Vein endothelial cell (primary cell): ENCODE results near the genes KIF2B, TRIM25 and AKAP1.

DNA sequence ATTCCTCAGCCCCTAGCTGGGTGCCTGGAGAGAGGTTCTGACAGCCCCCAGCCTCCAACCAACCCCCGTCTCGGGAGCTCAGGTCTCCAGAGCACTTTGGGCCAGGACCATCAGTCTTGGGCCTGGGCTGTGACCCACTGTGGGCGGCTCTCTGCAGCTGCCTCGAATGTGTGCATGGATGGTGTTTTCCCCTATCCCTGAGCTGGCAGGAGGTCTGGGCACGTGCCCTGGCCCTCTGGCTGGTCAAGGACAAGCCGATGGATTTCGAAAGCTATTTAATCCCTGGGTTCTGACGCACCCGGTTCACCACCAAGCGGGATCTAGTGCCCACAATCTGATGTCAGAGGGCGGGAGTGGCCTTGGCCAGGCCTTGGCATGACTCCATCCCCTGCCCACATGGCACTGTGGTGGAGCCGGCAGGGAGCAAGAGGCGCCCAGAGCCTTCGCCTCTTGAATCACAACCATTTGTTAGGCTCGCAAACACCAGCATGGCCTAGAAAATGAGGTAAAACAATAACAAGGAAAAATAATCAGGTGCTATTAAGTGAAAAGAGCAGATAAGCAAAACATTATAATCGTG, 69.2 kb upstream of the TOB1 start:
- CAGE, long polyA plus RNA: no peak

DNA sequence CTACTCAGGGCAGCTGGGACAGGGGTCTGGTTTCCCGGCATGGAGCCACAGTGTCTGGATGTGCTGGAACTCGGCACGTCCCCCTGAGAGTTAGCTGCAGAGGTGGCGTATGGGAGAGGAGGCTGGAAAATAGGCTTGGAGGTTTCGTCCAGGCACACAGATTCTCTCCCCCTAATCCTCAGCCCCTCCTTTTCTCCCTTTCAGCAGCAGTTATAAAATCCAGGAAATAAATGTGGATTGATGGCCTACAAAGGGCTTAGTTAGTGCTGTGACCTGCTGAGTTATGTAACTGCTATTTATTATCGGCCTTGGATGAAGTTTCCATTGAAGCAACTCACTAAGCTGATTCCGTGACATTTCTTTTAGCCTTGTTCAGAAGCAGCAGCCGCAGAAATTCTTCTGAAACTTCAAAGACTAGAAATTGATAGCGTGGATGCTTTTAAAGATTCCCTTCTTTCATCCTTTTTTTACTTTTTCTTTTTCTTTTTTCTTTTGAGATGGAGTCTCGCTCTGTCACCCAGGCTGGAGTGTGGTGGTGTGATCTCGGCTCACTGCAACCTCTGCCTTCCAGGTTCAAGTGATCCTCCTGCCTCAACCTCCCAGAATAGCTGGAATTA, 89.7 kb upstream of the TOB1 start:
- CAGE, long polyA plus RNA: no peak

GRCh38 chr17:51152553-51153188, 688 bp upstream of the NME1 start:
- CAGE, long polyA plus RNA: no peak

DNA sequence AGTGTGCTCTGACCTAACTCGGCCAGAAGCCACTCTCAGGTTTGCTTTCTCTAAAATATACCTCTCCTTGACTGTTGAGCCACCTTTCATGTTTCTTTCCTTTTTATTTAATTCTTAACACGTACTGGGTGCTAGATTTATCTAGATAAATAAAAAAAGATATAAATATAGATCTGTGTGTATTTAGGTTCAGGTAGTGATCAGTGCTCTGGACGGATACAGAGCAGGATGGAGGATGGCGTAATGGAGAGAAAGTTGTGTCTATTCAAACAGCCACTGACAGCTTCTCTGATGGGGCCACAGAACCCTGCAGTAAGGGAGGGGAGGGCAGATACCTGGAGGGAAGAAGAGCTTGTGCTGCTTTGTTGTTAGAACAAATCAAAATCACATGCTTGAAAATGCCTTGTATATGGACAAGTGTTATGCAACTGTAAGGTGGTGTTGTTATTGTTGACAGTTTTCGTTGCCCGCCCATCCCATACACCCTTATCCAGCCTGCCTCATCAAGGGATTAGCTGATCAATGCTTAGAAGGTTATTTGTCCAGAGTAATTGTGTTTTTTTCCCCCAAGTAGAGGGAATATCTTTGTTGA, 170.2 kb downstream of the UTP18 start:
- CAGE, long polyA plus RNA: no peak

DNA sequence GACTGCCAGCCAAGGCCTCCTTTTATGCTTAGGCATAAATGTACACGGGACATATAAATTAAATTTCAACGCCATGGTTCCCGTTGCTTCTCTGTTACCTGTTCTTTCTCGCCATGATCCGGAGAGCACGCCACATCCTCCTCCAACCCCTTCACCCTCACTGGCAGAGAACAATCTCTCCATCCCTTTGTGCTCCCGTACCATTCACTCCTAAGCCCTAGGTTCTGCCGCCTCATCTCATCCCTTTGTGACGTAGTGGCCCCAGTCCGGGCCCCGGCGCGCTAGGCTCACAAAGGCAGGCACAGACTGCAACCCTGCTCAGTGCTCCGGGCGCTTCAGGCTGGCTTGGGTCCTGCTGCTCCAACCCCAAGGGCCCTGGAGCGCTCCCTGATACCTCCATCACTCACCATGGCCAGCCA, at the start of gene KIF2B:
Gene KIF2B (plus strand): TSS at position 302 of the 419 bp plus-strand sequence.
- CAGE, long polyA plus RNA: no peak

GRCh38 chr17:54903344-54903797, 2.7 kb downstream of the TOM1L1 start:
- CAGE, long polyA plus RNA: no peak

- CAGE, long polyA plus RNA: no peak
Observed at GRCh38 chr17:55068701-55069188, 100.2 kb downstream of the STXBP4 start.

- CAGE, long polyA plus RNA: no peak
Observed at GRCh38 chr17:55420685-55421155, 915 bp downstream of the MMD start.

DNA sequence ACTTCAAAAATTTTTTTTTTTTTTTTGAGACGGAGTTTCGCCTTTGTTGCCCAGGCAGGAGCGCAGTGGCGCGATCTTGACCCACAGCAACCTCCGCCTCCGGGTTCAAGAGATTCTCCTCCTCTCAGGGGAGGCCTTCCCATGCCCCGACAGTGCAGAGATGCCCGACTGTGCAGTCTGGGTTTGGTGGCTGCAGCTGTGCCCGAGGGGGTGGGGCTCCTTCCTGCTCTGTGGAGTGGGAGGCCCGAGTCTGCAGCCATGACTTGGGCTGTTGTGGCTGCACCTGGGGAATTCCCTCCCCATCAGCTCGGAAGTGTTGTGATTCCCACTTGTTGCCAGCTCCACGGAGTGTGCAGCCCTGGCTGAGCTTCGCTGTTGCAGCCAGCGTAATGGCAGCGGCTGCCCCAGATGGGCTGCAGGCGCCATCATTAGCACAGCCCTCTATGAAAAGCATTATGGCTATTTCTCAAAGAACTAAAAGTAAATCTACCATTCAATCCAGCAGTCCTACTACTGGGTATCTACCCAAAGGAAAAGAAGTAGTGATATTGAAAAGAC, 145.0 kb downstream of the TMEM100 start:
- CAGE, long polyA plus RNA: no peak

- CAGE, long polyA plus RNA: no peak
Observed at GRCh38 chr17:56153655-56153873, 289 bp downstream of the ANKFN1 start.

GRCh38 chr17:56678541-56679119, 85.1 kb downstream of the NOG start:
- CAGE, long polyA plus RNA: no peak

DNA sequence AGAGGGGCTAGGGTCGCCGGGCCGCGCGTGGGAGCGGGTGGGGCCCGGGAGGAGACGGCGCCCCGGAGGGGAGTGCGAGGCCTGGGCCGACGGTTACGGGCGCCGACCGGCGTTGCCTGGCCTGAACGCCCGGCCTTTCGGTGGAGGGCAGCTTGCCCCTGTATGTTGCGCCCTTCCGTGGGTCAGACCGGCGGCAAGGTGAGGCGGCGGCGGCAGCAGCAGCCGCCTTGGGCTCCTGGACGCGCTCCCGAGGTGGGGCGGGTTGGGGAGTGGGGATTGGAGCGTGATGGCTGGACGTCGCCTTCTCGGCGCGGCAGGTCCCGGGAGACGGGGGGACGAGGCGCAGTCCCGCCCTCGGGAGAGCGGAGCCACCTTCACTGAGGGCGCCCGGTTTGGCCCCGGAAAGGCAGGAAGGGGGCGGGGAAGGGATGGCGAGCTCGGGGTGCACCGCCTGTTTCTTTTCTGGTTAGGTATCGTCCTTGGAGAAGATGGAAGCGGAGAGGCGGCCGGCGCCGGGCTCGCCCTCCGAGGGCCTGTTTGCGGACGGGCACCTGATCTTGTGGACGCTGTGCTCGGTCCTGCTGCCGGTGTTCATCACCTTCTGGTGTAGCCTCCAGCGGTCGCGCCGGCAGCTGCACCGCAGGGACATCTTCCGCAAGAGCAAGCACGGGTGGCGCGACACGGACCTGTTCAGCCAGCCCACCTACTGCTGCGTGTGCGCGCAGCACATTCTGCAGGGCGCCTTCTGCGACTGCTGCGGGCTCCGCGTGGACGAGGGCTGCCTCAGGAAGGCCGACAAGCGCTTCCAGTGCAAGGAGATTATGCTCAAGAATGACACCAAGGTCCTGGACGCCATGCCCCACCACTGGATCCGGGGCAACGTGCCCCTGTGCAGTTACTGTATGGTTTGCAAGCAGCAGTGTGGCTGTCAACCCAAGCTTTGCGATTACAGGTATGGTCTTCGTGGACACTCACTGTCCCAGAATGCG, 651 bp downstream of the DGKE start:
- CAGE, long polyA plus RNA: no peak

GRCh38 chr17:56890081-56890485, 23.8 kb downstream of the TRIM25 start:
- CAGE, long polyA plus RNA: no peak

DNA sequence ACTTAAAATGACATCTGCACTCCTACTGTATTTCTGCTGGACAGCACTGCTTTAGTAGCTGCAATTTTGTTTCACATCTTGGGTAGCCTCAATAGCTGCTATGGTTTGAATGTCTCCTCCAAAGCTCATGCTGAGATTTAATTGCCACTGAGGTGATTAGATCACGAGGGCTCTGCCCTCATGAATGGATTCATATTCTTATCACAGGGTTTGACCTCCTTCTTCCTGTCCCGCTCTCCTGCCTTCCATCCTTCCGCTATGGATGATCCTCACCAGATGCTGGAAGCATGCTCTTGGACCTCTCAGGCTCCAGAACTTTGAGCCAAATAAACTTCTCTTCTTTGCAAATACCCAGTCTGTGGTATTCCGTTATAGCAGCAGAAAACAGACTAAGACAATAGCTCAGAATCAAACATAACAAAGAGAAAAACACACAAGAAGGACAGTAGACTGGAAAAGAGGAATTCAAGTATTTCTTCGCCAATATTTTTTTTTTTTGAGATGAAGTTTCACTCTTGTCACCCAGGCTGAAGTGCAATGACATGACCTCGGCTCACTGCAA, 7.8 kb downstream of the TRIM25 start:
- CAGE, long polyA plus RNA: no peak

DNA sequence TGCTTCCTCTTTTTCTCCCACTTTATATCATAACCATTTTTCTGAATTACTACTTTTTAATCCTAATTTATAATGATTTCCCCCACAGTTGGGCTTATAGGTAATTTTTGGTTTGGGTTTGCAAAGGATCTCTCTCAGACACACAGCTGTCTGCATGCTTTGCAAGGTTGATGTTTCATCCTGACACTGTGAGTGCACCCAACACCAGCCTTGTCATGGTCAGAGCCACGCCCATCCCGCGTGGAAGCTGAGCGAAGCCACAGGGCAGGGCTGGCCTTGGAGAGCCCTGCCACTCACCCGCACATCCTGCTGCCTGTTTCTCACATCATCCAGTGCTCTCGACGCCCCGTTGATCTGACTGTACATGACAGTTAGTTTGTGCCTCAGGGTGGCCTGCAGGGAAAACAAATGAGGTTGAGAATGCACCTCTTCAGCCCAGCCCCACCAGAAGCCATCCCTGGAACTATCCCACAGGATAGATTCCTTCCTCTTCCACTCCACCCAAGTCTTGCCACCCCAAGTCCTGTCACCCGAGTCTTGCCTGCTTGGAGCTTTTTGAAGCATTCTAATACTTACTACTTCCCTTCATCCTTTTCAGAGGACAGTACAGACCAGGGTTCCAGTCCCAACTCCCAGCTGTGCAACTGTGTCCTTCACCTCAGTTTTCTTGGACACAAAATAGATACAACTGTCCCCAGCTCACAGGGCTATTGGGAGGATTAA, 5.5 kb downstream of the TRIM25 start:
- CAGE, long polyA plus RNA: no peak

- CAGE, long polyA plus RNA: no peak
Observed at GRCh38 chr17:56913253-56914303, at the start of gene TRIM25. TSS of gene TRIM25 (minus strand) at chr17:56914049.

GRCh38 chr17:56950650-56951089, 10.2 kb downstream of the COIL start:
- CAGE, long polyA plus RNA: no peak

- CAGE, long polyA plus RNA: no peak
Observed at GRCh38 chr17:57084442-57085513, at the start of gene AKAP1. TSS of gene AKAP1 (plus strand) at chr17:57085246.

DNA sequence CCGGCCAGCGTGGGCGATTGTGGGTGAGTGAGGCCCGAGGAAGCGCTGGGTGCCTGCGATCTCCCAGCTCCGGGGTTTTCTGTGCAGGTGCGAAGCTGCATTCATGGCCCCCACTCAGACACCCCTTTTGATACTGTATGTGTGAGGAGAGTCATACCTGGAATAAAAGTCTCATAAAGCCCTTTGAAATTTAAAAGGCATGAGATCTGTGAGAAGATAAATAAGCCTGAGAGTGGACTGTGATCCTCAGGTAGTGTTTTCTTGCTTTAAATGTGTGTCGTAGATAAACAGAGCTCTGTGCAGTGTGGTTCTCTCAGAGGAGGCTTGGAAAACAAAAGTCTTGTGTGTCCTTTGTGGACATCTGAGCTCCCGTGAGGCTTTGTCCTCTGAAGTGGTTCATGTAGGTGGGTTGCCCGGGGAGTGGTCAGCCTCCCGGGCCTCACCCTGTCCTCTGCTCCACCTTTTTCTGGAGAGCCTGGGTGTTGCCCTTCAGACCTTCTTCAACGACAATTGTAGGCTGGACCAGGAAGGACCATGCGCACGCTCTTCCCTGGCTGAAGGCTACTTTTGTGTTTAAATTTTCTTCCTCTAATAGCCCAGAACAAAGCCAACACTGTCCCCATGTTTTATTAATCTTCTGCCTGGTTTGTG, 151.0 kb downstream of the MSI2 start:
- CAGE, long polyA plus RNA: no peak

GRCh38 chr17:57410139-57410548, 153.8 kb downstream of the MSI2 start:
- CAGE, long polyA plus RNA: no peak